A673 (cell line): Measurements from ENCODE around the gene GTF2H4.

- PRO-cap: no peak
Observed at GRCh38 chr6:30572945-30573797, 1.9 kb downstream of the ABCF1 start.

DNA sequence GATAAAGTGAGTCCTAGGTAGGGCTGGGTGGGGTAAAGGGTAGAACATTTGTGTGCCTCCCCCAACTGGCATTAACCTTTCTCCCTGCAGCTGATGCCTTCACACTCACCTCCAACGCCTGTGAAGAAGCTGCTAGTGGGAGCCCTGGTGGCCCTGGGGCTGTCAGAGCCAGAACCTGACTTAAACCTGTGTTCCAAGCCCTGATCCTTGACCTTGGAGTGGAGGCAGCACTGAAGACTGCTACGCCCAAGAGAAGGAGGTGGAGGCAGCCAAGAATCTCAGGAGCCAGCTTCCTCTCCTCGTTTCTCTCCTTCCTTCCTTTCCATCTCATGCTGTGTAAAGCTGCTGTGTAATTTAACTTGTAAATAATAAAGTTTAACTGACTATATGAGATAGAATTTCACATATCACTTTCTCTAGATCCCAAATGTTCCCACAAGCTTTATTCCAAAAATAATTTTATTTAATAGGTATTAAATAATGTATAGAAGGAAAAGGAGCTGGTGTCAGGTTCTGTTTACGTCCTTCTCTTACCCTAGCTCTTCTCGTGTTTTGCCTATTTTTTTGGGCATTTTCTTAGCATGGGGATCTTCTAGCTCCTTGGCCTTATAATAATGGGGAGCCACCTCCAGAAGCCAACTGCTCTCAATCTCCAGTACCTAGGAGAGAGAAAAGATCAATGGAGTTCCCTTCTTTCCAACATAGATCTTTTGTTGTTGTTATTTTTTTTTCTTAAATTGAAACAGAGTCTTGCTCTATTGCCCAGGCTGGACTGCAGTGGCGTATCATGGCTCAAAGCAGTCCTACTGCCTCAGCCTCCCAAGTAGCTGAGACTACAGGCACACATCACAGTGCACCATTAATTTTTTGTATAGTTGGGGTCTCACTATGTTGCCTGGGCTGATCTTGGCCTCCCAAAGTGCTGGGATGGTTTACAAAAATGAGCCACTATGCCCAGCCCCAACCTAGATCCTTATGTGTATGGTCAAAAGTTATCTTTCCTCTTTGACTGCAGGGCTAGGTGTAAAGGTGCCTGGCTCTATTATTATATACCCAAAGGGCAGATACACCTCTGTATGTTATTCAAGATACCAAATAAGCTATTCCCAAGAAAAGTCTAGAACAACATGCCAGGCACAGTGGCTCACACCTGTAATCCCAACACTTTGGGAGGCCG is 6.2 kb downstream of the C6orf136 start:
- PRO-cap: no peak

- PRO-cap: no peak
Observed at GRCh38 chr6:30681712-30682131, 4.7 kb downstream of the PPP1R18 start.

DNA sequence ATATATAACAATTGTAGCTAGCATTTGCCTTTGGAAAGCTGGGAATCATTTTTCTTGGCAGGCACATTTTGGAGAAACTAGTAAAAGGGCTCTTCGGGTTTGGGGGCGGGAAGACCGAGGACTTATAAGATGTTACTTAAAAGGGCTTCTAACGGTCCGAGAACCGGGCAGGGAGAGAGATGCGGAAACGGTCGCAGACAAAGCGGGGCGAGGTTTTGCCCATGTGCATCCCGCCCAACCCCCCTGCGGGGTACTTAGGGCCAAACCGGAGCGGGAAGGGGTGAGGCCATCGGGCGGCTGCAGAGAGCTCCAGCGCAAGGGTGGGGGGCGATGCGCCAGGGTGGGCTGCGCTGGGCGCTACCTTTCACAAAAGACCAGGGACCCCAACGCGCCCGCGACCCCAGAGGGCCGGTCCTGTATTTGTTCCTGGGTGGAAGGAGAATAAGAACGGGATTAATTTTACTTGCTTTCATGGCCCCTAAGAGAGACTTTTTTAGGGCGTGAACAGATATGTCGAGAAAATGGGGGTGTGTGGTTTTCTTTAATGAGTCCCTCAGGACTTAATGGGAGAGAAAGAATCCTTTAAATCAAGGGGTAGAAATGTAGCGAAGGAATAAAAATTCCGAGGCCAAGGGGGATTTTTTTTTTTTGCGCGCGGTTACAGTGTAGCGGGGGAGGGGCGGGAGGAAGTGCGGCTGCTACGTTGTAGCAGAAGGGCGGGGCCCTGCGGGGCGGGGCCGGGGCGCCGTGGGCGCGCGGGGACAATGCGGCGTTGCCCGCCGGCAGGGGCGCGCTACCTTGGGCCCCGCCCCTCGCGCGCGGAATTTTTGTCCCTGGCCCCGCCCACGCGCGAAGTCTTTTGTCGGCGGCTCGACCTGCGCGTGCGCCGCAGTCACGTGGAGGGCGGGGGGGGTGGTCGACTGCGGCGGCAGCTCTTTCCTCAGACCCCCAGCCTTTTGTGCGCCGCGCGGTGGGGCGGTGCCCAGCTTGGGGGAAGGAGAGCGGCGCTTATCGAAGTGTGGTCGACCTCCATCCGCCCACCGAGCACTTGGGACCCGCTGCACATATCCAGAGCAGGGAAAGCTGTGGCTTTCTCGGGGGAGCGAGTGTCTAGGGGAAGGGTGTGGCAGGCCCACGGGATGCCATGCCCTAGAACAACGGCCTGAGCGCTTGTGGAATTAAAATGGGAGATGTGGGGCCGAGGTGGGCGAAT is 950 bp downstream of the TUBB start:
- PRO-cap: bidirectional peak, plus-strand start at position 151 of the sequence, minus-strand start at position 175 of the sequence; bidirectional peak, plus-strand start at position 283 of the sequence, minus-strand start at position 256 of the sequence; bidirectional peak, plus-strand start at position 367 of the sequence, minus-strand start at position 443 of the sequence; bidirectional peak, plus-strand start at position 943 of the sequence, minus-strand start at position 589 of the sequence

DNA sequence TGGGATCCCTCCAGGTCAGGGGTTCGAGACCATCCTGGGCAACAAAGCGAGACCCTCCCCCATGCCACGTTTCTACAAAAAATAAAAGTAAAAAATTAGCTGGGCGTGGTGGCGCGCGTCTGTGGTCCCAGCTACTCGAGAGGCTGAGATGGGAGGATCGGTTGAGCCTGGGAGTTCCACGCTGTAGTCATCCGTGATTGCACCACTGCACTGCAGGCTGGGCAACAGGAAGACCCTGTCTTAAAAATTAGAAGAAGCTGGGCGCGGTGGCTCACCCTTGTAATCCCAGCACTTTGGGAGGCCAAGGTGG is 1.7 kb downstream of the TUBB start:
- PRO-cap: no peak

DNA sequence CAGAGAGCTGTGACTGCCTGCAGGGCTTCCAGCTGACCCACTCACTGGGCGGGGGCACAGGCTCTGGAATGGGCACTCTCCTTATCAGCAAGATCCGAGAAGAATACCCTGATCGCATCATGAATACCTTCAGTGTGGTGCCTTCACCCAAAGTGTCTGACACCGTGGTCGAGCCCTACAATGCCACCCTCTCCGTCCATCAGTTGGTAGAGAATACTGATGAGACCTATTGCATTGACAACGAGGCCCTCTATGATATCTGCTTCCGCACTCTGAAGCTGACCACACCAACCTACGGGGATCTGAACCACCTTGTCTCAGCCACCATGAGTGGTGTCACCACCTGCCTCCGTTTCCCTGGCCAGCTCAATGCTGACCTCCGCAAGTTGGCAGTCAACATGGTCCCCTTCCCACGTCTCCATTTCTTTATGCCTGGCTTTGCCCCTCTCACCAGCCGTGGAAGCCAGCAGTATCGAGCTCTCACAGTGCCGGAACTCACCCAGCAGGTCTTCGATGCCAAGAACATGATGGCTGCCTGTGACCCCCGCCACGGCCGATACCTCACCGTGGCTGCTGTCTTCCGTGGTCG is 3.4 kb downstream of the TUBB start:
- PRO-cap: no peak

DNA sequence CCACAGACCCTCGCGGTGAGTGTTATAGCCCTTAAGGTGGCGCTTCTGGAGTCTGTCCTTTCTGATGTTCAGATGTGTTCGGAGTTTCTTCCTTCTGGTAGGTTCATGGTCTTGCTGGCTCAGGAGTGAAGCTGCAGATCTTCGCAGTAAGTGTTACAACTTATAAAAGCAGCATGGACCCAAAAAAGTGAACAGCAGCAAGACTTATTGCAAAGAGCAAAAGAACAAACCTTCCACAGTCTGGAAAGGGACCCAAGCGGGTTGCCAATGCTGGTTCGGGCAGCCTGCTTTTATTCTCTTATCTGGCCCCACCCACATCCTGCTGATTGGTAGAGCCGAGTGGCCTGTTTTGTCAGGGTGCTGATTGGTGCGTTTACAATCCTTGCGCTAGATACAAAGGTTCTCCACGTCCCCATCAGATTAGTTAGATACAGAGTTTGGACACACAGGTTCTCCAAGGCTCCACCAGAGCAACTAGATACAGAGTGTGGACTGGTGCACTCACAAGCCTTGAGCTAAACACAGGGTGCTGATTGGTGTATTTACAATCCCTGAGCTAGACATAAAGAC is 62.5 kb upstream of the IER3 start:
- PRO-cap: unidirectional peak, minus-strand start at position 266 of the sequence

- PRO-cap: no peak
Observed at GRCh38 chr6:30834393-30835011, 49.8 kb upstream of the DDR1 start.

GRCh38 chr6:30839687-30840100 is 44.6 kb upstream of the DDR1 start:
- PRO-cap: no peak

DNA sequence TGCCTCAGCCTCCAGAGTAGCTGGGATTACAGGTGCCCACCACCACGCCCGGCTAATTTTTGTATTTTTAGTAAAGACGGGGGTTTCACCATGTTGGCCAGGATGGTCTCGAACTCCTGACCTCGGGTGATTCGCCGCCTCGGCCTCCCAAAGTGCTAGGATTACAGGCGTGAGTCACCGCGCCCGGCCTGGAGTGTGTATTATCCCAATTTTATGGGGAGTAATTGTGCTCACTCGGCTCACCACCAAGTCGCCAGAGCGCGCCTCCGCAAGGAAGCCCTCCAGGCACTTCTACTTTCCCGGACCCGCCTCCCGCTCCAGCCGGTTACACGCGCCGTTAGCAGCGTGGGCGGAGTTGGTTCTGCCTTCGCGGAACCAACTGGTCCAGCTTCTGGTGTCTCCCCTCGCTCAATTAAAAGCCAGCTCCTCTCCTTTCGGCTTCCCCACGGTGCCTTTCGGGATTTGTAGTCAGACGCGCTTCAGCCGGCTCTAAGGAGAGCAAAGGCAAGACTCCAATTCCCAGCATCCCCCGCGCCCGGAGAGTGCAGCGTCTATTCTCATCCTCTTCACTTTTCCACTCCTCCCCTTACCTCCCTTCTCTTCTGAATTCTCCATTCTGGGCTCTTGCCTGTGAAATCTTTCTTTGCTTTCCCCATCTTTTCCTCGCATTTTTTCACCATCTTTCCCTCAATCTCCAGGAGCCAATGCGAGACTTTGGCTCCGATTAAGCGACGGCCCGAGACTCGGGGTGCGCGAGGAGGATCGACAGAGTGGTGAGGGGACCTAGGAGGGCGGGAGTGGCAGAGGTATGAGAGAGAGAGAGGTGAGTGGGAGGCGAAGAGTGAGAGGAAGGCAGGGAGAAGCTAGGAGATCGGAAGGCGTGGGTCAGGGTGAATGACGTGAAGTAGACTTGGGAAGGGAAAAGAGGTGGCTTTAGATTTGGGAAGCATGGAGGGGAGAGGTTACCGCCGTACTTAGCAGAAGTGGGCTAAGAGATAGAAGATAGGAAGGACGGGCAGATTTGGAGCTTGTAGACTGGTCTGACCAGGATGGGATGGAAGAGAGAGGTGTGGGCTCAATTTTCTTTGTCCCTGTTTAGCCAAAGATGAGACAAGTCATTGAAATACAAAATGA is at the start of gene GTF2H4:
TSS of gene GTF2H4 (plus strand) at position 577 of the 1,134 bp plus-strand sequence.
- PRO-cap: bidirectional peak, plus-strand start at position 577 of the sequence, minus-strand start at position 293 of the sequence

- PRO-cap: no peak
Observed at GRCh38 chr6:30934892-30935538, 3.0 kb upstream of the SFTA2 start.

DNA sequence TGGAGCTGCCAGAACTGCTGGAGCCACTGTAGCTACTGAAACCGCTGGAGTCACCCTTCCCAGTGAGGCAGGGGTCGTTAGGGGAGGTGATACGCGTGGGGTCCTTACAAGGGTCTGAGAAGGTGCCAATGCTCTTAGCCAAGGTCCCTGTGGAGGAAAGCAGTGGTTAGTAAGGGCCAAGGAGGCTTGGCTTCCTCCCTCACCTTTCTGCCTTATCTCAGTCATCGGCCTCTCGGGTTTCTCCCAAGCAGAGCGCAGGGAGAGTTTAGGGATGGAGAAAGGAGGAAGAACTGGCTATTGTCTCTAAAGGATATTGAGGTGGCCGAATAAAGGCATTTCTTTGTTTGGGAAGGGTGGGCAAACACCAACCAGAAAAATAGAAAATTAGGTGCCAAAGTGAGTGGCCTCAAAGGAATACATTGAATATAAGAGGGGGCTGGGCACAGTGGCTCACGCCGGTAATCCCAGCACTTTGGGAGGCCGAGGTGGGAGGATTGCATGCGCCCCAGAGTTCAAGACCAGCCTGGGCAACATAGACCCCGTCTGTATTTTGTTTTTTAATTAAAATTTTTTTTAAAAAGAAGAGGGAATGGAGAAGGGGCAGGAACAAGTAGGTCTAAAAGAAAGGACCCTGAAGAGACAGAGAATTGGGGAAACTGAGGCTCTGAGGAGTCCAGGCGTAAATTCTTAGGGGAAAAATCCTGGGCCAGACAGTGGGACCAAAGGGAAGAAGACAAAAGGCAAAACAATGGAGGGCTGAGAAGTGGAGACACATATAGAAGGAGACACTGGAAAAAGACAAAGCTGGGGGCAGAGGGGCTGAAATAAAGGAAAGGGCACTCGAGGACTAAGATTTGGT is 2.6 kb downstream of the CDSN start:
- PRO-cap: no peak

GRCh38 chr6:31172048-31173065 is 1.9 kb upstream of the POU5F1 start:
- PRO-cap: no peak

GRCh38 chr6:31185300-31185575 is 14.8 kb upstream of the POU5F1 start:
- PRO-cap: no peak

DNA sequence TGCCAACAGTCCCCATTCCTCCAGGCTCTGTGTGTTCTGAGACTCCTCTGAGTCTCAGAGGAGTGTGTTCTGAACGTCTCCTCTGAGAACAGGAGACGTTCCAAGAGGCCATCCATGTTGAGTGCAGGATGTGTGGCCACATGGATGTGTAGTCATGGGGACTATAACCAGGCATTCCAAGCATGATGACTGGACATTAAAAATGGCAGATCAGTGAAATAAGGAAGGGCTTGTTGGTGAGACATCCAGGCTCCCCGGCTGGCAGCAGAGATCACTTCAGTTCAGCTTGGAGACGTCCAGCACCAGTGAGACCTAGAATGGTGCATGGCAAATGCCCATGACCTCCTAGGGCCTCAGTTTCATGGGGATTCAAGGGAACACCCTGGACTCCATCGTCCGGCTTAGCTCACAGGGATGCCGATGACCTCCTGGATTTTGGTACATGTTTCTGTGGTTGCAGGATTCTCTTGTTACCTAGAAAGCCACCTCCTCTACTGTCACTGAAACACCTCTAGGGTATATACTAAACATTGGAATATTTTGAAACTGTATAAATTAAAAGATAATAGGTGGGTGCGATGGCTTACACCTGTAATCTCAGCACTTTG is 34.4 kb upstream of the POU5F1 start:
- PRO-cap: no peak

GRCh38 chr6:31265216-31265487 is 6.7 kb downstream of the HLA-C start:
- PRO-cap: no peak

DNA sequence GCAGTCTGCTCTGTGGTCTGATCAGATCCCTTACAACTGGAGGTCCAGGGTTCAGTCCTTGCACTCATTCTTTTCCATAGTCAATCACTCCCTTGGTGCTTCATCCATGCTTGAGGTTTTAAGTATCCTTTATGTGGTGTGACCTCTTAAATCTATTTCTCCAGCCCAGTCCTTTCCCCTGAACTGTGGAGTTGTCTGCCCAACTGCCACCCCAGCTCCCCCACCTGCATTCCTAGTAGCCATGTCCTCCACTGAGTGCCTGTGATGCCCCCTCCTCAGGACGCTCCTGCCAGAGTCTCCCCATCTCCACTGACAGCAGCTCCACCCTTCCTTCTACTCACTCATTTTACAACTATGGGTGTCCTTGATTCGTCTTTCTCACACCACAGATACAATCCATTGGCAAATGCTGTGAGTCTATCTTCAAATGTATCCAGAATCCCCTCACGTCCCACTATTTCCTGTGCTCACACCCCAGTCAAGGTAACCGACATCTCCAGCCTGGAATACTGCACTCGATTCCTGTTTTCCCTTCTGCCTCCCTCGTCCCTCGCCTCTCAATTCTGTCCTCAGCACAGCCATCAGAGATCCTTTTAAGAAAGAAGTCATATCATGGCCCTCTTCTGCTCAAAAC is 4.8 kb downstream of the HLA-C start:
- PRO-cap: no peak

- PRO-cap: no peak
Observed at GRCh38 chr6:31270234-31270823, 1.6 kb downstream of the HLA-C start.

DNA sequence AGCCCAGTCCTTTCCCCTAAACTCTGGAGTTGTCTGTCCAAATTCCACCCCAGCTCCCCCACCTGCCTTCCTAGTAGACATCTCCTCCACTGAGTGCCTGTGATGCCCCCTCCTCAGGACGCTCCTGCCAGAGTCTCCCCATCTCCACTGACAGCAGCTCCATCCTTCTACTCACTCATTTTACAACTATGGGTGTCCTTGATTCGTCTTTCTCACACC is 4.9 kb downstream of the HLA-B start:
- PRO-cap: no peak

DNA sequence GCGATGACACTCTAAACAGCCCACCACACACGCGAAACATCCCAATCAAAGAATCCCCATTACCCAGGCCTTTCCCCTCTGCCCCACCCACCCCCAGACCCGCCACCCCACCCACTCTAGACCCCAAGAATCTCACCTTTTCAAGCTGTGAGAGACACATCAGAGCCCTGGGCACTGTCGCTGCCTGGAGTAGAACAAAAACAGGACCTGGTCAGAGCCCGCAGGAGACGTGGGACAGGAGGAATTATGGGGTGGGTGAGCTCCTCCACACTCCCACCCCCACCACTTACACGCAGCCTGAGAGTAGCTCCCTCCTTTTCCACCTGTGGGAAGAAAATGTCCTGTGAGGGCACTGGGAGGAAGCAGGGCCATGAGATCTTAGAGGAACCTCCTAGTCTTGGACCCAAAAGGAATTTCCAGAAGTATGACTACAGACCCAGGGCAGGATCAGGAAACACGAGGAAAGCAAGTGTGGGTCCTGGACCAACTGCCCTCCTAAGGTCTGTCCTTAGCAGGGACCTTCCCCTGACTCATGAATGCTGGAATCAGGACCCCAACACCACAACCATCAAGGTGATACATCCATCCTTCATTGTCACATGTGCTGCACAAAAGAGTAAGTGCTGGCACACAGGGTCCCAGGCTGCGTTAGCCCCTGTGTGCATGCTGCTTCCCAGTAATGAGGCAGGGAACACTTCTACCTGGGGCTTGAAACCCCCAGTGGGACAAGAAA is 2.5 kb downstream of the HLA-B start:
- PRO-cap: no peak